Umbilical cord (tissue), 2 donors: ENCODE measurements around a stretch of chr18.

- RAMPAGE, long total RNA, result no peak
These were observed 637 bp upstream of the ARHGAP28 start for GRCh38 chr18:6728987-6729170.

- RAMPAGE, long total RNA, result no peak
These were observed 123.5 kb downstream of the LAMA1 start for GRCh38 chr18:6994083-6994496.

GRCh38 chr18:7369007-7369392 is 138.1 kb downstream of the LRRC30 start:
- RAMPAGE, long total RNA, result no peak

- RAMPAGE, long total RNA, result no peak
These were observed 586 bp upstream of the PTPRM start for GRCh38 chr18:7566521-7566939.

DNA sequence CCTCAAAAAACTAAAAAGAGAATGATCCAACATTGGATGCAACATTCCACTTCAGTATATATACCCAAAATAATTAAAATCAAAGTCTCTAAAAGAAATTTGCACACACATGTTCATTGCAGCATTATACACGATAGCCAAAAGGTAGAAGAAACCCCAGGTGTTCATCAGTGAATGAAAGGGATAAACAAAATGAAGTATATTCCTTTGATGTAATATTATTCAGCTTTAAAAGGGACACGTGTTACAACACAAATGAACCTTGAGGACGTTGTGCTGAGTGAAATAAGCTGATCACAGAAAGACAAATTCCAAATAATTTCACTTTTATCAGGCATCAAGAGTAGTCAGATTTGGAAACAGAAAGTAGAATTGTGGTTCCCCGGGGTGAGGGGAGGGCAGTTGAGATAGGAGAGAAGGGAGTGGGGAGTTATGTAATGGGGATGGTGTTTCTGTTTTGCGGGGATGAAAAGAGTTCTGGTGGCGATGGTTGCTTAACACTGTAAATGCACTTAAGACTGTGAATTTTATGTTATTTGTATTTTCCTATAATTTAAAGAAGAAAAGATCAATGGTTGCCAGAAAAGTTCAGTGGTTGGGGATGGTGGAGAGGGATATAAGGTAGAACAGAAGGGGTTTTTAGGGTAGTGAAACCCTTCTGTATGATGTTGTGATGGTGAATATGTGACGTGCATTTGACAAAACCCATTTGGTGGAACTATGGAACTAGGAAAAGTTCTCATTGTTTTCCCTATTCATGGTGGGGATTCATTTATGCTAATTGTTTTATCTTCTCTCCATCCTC is 89.1 kb downstream of the PTPRM start:
- RAMPAGE, long total RNA, result no peak

GRCh38 chr18:7748951-7749307 is 181.8 kb downstream of the PTPRM start:
- RAMPAGE, long total RNA, result no peak

GRCh38 chr18:7784670-7785317 is 217.7 kb downstream of the PTPRM start:
- RAMPAGE, long total RNA, result no peak

DNA sequence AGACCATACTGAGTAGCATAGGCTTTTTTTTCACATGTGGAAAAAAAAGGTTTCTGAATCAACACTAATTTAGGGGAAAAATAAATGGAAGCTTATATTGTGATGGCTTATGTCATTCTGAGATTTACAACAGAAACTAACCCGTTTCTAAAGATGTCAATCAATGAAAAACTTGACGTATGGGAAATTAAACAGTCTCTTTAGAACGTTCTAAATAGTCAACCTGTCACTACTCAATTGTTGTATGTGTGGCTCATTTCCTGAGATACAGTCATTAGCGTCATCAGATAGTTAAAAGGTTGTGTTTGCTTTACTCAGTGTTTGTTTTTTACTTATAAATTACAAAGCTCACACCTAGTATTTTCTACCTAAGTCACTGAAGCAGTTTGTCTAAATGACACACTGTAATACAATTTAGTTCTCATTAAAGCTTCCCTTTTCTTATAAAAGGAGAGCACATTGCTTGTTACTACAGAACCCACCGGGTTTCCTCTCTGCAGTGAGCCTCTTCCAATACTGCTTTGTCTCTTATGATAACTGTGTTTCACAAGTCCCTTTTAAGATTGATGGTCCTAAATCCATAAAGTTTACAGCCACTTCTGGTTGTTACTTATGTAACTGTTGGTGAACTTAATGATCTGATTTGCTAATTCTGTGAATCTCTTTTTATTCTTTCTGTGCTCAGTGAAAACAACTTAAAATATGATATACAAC is 311.8 kb downstream of the PTPRM start:
- RAMPAGE, long total RNA, result no peak

GRCh38 chr18:8076262-8076807 is 509.2 kb downstream of the PTPRM start:
- RAMPAGE, long total RNA, result no peak

DNA sequence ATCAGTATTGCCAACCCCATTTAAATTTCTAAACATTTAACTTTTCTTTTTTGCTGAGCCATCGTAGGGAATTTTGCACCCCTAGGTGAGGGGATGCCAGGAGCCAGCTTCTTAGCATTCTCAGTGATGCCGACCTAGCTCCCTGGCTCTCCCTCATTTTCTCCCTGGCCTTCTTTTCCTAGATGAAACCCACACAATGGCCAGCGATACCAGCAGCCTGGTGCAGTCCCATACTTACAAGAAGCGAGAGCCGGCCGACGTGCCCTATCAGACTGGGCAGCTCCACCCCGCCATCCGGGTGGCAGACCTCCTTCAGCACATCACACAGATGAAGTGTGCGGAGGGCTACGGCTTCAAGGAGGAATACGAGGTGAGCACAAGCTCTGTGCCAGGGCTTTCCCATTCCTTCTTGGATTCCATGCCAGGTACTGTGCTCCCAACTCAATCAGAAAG is 356.2 kb upstream of the RAB12 start:
- RAMPAGE, long total RNA, result no peak

GRCh38 chr18:8301460-8301975 is 307.7 kb upstream of the RAB12 start:
- RAMPAGE, long total RNA, result no peak

- RAMPAGE, long total RNA, result no peak
These were observed 238.5 kb upstream of the RAB12 start for GRCh38 chr18:8370620-8371183.

DNA sequence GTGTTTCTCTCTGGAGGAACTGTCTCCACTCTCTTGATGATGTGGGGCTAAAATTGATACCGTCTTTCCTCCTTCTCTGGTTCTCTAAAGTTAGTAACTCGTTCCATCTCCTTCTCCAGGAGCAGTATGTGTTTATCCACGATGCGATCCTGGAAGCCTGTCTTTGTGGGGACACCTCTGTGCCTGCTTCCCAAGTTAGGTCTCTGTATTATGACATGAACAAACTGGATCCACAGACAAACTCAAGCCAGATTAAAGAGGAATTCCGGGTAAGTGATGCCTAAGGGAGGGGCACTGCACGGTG is 231.1 kb upstream of the RAB12 start:
- RAMPAGE, long total RNA, result no peak

DNA sequence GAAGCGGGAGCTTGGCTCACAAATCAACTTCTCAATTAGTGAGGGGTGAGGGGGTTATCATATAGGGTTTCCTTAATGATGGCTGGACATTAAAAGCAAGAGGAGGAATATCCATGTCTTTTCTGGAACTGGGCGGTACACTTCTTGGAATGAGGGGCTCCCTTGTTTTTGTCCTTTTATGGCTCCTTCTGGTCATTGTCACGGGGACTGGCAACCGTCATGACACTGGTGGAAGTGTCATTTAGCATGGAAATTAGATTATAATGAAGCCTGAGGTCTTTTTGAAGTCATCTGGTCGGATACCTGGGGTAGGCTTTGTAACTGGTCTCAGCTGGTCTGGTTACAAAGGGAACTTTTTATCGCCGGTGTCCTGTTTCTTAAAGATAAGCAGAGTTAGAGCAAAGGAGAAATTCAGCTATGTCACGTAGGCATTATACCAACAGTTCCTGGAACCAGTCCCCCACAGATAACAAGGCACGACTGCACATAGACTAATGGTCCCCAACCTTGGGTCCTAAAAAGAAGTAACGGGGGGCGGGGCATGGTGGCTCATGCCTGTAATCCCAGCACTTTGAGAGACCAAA is 93.6 kb upstream of the NDUFV2 start:
- RAMPAGE, long total RNA, result no peak

DNA sequence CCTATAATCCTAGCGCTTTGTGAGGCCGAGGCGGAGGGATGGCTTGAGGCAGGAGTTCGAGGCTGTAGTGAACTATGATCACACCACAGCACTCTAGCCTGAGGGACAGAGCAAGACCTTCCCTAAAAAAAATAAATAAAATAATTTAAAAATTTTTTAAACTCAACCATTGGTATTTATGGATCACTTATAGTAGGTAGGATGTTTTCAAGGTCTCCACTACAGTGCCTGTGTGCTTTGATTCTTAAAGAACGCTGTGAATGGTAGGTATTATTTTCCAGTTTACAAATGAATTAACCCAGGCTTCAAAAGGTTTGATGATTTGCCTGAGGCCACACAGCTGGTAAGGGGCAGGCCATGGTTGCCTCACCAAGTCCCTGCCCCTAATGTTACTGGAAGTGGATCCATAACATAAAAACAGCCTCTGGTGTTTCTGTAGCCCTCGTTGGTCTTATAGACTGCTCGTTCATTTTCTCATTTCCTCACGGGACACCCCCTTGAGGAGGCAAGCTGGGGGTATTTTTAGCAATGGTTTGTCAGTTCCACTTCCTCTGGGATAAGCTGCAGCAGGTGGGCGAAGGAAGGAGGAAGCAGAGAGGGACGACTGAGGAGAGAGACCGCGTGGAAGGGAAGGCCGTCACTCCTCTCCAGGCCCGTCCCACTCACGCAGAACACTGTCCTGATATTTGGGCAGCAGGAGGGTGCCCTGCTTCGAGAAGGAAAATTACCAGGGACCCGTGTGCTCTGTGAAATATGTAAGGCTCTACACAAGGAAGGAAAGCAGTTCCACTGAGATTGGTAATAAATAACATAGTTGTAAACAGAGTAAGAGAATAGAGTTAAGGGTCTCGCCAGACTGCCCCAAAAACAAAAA is 32.9 kb upstream of the NDUFV2 start:
- RAMPAGE, long total RNA, result no peak

DNA sequence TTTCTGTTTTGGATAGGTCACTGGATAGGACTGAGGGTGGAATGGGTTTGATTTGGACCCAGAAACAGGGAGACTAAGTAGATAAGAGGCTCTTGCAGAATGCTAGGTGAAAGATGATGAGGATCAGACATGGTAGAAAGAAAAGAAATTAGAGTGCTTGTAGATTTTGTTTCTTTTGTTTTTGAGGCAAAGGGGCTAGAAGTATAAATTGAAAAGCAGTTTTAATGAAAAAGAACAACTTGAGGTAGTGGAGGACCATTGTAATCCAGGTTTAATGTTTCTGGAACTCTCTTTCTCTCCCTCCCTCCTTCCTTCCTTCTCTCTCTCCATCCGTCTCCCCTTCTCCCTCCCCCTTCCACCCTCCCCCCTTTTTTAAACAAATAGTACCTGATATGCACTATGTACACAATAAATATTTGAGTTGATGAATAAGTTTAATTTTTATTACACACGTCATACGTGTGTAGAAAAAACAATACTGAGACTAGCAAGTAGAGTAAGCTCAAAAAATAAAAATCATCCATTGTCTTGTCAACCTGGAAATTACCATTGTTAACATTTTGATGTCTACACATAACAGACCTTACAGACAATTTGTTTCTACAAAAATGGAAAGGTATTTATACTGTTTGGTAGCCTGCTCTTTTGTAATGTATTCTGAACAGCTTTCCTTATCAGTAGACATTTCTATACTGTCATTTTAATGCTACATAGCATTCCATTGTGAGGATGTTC is 2.0 kb downstream of the NDUFV2 start:
- RAMPAGE, long total RNA, result no peak

DNA sequence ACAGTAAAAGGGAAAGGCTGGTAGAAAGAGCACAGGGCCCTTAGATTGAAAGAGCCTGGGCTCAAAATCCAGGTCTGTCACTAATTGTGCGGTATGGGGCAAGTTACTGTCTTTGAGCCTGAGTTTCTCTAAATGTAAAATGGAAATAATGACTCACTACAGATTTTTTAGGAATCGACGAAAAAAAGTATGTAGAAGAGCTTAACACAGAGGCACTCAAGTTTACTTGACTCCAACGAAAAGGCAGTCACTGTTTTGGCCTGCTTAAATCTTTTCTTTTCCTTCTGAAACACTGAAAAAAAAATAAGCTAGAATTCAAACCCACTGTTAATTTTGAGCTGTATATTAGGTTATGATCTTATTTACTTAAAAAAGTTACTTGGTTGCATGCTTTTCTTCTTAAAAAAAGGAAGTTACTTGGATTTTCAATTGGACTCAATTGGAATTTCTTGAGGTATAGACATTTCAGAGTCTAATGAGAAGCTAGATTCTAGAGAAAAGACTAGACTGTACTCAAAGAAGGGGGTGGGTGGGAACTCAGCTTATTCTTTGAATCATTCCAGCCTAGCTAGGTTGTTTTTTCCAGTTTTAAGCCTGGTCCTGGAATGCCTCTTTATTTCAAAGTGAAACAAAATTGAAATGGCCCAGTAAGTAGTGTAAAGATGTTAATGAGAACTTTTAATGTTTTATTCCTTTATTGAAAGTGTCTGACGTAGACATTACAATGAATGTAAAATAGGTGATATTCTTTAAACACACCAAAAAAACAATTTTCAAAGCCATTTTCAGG is 7.3 kb downstream of the NDUFV2 start:
- RAMPAGE, long total RNA, result no peak

- RAMPAGE, long total RNA, result no peak
These were observed 8.0 kb downstream of the NDUFV2 start for GRCh38 chr18:9110396-9111009.

- RAMPAGE, long total RNA, result no peak
These were observed 17.7 kb downstream of the ANKRD12 start for GRCh38 chr18:9153851-9155120.

GRCh38 chr18:9186490-9186764 is 49.8 kb downstream of the ANKRD12 start:
- RAMPAGE, long total RNA, result no peak